Karpas-422 (cell line): ENCODE measurements around the genes SPDYE2, RELN and KMT2E.

DNA sequence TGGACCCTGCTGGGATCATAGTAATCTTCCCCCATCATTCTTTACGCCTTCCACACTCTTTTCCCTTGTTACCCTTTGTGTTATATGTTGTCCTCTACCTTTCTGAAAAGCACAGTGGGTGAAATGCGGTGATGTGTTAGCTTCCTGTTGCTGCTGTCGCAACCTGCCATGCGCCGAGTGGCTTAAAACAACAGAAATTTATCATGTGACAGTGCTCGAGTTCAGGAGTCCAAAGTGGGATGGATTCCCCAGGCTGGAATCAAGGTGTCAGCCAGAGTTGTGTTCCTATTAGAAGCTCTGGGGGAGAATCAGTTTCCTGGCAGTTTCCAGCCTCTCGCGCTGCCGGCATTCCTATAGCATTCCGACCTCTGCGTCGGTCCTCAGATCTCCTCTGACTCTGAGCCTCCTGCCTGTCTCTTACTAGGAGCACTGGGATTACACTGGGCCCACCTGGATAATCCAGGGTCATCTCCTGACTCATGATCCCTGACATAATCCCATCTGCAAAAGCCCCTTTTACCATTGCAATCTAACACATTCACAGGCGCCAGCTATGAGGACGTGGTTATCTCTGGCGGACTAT lies 207.4 kb downstream of the CUX1 start:
- PRO-cap: no peak
- RAMPAGE, long total RNA: no peak

- PRO-cap: no peak
- RAMPAGE, long total RNA: no peak
Observed at GRCh38 chr7:102063991-102064275, 222.7 kb upstream of the SH2B2 start.

- PRO-cap: no peak
- RAMPAGE, long total RNA: no peak
Observed at GRCh38 chr7:102299637-102299905, 12.9 kb downstream of the SH2B2 start.

- PRO-cap: no peak
- RAMPAGE, long total RNA: no peak
Observed at GRCh38 chr7:102329258-102329814, 26.9 kb downstream of the SPDYE6 start.

DNA sequence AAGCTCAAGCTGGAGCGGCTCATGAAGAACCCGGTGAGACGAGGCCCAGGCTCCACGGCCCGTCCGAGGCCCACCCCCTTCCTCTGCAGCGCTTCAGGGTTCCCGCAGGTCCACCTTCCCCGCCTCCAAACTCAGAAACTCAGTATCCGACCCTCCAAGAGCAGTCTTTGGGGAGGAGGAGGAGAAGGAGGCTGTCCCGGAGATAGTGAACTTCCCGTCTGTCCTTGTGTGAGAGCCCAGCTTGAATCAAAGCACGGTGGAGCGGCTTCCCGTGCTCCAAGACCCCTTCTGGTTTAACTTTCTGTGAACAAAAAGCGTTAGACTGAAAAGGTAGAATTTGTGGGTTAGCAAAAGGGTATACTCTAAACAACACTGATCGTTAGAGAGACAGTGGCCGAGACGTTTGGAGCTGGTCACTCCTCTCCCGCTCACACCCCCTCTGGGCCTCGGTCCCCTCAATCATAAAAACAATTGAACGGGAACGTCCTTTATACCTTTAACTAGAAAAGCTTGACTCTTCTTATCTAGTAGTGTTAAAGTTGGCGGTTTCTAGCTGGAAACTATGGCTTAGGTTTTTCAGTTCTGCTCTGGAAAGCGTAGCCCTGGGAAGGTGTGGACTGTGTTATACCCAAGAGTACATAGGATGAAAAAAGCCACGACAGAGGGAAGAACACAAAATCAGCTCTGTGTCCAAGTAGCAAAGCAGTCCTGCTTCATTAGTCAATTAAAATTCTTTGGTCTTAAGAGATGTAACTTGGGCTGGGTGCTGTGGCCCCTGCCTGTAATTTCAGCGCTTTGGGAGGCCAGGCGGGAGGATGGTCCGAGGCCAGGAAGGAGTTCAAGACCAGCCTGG lies 568 bp downstream of the PRKRIP1 start:
- PRO-cap: no peak
- RAMPAGE, long total RNA: no peak

- PRO-cap: no peak
- RAMPAGE, long total RNA: no peak
Observed at GRCh38 chr7:102470250-102470806, 5.5 kb downstream of the LRWD1 start.

DNA sequence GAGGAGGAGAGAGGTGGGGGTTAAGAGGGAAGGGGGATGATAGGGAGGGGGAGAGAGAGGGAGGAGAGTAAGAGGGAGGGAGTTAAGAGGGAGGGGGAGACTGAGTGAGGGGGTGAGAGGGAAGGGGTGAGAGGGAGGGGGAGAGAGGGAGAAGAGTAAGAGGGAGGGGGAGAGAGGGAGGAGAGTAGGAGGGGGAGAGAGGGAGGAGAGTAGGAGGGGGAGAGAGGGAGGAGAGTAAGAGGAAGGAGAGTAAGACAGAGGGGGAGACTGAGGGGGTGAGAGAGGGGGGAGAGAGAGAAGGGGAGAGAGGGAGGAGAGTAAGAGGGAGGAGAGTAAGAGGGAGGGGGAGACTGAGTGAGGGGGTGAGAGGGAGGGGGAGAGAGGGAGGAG lies 5.2 kb downstream of the RASA4B start:
- PRO-cap: no peak
- RAMPAGE, long total RNA: no peak

GRCh38 chr7:102550967-102551708 lies at the start of gene SPDYE2:
TSS of gene SPDYE2 (plus strand) at chr7:102551226.
- PRO-cap: no peak
- RAMPAGE, long total RNA: no peak

DNA sequence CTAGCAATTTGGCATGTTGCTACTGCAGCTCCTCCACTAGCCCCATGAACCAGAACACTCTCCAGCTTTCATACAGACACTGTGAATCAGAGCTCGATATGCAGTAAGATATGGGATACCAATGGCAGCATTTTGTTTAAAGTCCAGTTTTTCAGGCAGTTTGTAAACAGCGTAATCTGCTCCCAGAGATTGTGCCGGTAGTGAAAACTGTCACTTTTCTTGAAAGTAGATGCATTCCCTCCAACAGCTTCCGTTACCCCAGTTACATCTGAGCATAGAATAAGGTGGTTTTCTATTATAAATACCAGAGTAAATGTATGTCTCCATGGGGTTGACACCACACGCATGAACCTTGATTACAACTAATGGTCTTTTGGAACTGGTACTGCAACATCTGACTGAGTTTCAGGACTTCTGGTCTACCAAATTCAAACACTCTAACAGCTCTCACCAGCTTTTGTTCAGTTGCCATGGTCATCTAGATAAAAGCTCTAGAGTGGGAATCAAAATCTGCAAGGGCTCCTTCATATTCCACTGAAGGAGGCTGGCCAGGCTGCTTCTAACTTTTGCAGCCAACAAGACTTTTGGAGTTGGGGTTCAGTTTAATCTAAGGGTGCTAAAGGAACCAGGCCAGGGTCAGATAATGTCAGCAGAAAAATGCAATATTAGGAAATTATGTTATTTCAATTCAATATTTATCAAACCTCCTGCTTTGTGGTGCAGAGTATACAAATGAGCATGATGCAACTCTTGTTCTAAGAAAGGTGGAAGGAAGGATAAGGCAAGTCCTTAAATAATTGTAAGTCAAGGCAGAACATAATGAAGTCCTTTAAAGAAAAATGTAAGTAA lies 14.4 kb downstream of the ARMC10 start:
- PRO-cap: no peak
- RAMPAGE, long total RNA: no peak

- PRO-cap: no peak
- RAMPAGE, long total RNA: no peak
Observed at GRCh38 chr7:103131979-103132202, 17.0 kb downstream of the NAPEPLD start.

- PRO-cap: no peak
- RAMPAGE, long total RNA: no peak
Observed at GRCh38 chr7:103147944-103148609, 822 bp downstream of the NAPEPLD start.

DNA sequence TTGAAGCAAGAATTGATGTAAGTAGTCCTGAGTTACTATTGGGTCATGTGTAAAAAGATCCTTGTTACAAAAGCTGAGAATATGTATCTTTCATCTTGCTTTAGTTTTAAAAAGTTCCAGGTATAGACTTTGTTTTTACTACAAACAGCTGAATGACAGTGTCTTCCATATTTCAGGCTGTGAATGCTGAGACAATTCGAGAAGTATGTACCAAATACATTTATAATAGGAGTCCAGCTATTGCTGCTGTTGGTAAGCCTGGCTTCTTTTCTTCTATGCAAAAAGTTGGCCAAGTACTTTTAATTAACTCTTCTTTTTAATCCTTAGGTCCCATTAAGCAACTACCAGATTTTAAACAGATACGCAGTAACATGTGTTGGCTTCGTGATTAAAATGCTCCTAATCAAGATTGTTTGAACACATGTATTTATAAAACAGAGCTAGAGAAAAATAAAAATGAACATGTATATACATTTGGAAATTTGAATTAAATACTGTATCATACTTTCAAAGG lies 14.7 kb downstream of the PMPCB start:
- PRO-cap: no peak
- RAMPAGE, long total RNA: no peak

DNA sequence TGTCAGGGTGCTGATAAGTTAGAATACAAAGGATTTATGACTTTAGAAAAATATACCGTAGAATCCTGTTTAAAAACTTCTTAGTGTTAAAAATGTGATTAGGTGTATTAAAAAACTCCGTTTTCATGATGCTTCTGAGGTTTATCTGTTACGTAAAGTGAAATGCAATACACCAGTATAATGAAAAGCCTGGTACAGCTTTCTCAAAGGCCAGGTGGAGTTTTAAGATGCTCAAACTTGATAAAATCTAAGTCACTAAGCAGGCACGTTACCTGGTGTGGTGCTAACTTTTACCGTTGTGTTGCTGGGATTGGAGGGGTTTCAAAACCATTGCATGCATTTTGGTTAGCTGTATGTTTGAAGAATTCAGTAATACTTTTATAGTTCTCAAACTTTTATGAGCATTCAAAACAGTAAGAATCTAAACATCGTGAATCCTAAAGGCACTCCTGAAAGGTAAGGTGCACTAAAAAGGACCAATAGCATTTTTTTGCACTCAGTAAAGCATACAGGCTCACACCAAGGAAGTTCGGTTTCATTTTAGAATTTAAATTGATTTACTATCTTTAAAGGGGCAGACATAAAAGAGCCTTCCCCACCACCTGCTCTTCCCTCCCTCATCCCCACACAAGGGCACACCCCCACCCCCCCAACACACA lies 22.4 kb downstream of the PSMC2 start:
- PRO-cap: no peak
- RAMPAGE, long total RNA: no peak

- PRO-cap: no peak
- RAMPAGE, long total RNA: no peak
Observed at GRCh38 chr7:103728018-103728292, 261.5 kb downstream of the RELN start.

DNA sequence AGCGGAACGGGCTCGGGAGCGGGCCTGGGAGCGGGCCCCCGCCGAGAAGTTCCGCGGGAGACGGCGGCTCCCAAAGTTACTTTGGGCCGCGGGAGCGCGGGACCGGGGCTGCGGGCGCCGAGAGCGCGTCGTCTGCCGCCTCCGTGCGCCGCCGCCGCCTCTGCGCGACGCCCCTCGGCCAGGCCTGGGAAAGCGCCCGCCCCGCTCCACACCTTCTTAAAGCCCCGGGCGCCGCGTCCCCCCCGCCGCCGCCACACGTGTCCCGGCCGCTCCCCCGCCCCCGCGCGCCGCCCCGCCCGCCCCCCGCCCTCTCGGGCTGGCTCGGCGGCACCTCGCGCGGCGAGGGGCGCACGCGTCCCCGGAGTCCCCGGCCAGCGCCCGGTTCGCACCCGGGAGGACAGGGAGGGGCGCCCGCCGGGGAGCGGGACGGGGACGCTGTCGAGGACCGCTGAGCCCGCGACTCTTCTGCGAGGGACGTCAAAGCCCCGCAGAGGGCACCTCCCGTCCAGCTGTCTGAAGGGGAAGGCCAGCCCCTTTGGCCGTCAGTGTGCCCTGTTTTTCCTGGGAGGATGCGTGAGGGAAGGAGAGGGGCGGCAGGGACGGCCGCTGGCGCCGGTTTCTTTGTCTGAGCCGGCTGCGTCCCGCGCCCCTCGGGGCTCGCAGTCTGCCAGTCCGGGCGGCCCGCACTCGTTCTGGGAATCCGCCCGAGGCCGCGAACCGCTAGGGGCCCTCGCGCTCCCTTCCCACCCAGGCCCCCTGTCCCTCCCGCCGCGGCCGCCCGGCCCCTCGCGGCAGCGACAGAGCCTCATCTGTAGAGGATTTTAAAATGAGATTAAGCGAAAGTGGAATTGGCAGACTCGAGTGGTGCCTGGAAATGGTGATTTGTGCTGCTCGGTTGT lies at the start of gene RELN:
Gene RELN, minus strand, starts transcription at position 188 of the 899 bp plus-strand sequence.
- PRO-cap: no peak
- RAMPAGE, long total RNA: no peak

- PRO-cap: no peak
- RAMPAGE, long total RNA: no peak
Observed at GRCh38 chr7:104669933-104670319, 341.5 kb downstream of the LHFPL3 start.

DNA sequence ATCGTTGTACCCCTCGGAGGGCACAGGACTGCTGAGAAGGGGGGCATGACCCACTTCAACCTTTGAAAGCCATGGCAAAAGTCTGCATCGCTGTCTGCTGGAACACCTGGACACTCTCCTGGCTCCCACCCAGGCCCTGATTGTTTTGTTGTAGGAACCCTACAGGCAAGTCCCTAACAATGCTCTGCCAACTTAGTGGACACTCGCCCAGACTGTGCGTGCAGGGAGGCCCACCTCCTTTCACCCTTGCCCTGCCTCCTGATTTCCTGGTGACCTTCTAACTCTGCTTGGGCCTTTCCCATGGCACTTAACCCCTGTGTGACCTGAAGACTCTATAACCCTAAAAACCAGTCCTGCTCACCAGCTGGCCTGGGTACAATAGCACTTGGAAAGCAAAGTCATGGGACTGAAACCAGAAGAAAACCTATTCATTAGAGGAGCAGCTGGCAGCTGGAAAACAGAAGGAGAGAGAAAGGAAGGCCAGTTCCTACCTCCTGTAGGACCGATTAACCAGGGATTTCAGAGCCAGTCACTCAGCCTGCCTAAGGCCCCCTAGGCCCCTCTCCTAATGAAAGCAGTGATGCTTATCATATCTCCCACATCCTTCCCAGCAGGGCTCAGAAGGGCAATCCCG lies 82.8 kb upstream of the KMT2E start:
- PRO-cap: no peak
- RAMPAGE, long total RNA: no peak

GRCh38 chr7:104956988-104957458 lies 57.0 kb upstream of the KMT2E start:
- PRO-cap: no peak
- RAMPAGE, long total RNA: no peak

DNA sequence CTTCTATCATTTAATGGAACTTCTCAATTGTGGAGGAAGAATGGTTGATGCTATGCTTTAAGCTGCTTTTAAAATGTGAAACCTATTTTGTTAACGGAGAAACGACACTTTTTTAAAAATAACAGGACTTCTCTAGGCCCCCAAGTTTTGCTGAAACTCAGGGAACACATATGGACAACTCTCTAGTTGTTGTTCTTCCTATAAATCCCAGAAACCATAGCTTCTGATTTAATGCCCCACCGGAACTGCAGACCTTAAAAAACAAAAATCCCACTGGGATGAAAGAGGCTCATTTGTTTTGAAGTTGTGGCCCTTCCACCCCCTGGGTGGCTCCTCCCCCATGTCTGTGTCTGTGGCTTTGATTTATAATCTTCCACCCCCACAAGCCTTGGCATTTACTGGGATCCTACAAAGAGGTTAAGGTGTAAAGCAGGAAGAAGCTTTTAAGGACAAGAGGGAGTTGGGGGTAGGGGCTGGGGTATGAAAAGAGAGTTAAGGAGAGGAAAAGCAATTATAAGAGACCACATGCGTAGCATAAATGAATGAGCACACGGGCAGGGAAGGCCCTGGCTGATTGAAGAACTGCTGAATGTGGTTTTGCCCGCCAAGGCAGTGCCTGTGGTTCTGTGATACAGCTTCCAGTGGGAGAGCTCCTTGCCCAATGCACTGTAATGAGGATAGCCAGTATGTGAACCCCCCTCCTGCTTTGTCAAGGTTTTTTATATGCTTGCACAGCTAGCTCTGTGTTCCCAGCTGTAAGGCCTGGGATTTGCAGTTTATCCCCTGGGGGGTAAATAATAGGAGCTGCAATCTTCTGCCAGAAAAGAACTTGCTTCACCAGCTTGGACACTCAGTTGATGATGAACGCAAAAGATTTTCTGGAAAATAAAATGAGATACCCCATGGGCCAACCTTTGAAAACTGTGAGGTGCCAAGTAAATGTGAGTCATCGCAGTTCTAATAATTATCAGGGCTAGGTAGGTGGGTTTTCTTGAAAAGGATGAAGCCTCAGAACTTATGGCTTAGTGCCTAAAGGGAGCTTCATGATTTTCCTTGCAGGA lies 34.8 kb upstream of the KMT2E start:
- PRO-cap: no peak
- RAMPAGE, long total RNA: no peak

- PRO-cap: bidirectional peak, plus-strand start at chr7:105014205, minus-strand start at chr7:105014099
- RAMPAGE, long total RNA: no peak
Observed at GRCh38 chr7:105014167-105014475, at the start of gene KMT2E. TSS of gene KMT2E (plus strand) at chr7:105014205.